Transverse colon (tissue), 4 donors: ENCODE measurements around the gene MYT1L.

DNA sequence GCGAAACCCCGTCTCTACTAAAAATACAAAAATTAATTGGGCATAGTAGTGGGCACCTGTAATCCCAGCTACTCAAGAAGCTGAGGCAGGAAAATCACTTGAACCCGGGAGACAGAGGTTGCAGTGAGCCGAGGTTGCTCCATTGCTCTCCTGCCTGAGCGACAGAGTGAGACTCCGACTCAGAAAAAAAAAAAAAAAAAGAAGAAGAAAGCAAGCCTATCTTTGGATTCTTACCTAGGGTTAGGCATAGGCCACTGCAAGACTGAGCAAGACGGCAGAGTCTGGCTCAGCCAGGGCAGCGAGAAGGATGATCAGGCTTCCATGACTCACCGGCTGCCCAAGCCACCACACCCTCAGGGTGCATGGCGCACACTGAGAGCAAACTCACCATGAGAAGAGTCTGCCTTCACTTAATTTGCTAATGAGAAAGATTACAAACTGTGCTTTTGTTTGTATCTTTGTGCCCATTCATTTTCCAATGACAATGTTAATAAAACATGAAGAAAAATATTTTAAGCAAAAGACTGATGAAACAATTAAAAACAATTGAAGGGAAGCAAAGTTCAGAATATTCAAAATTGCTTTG lies 8.2 kb downstream of the FAM110C start:
- PRO-cap = no peak
- RAMPAGE, long total RNA, 4 experiments = no peak in any of the 4 experiments

- PRO-cap = no peak
- RAMPAGE, long total RNA, 4 experiments = start-site peak on the minus strand in 2 of 4 experiments, at chr2:45454-45882 at its widest, 18 to 20 reads per replicate
Observed at GRCh38 chr2:45157-46164, 844 bp downstream of the FAM110C start.

GRCh38 chr2:46165-46390 lies 227 bp downstream of the FAM110C start:
- PRO-cap = no peak
- RAMPAGE, long total RNA, 4 experiments = no peak in any of the 4 experiments

DNA sequence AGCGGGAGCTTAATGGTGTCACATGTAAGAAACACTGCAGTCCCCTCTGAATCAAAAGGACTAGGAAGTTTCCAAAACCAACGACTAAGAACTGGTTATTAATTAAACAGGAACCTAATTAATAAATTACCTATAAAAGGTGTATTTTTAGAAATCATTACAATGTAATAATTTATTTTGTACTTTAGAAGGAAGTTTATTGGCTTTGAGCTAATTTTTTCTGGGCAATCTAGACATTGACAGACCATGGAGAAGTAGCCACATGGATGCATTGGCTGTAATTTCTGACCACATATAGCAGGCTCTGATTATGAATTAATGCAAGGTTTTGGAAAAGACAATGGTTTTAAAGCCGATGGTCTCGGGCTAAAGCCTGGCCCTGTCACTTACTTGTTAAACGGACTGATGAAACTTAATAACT lies 23.9 kb upstream of the FAM110C start:
- PRO-cap = no peak
- RAMPAGE, long total RNA, 4 experiments = no peak in any of the 4 experiments

DNA sequence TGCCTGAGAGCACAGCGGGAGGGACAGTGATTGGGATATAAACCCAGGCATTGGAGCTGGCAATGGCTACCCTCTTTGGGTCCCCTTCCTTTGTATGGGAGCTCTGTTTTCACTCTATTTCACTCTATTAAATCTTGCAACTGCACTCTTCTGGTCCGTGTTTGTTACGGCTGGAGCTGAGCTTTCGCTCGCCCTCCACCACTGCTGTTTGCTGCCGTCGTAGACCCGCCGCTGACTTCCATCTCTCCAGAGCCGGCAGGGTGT lies 84.9 kb downstream of the TMEM18 start:
- PRO-cap = no peak
- RAMPAGE, long total RNA, 4 experiments = no peak in any of the 4 experiments

- PRO-cap = no peak
- RAMPAGE, long total RNA, 4 experiments = start-site peak on the minus strand in 1 of 4 experiments, at chr2:674478-675359 at its widest, 30 reads per replicate
Observed at GRCh38 chr2:674571-675609, 2.3 kb downstream of the TMEM18 start.

- PRO-cap = no peak
- RAMPAGE, long total RNA, 4 experiments = no peak in any of the 4 experiments
Observed at GRCh38 chr2:690813-691400, 13.7 kb upstream of the TMEM18 start.

- PRO-cap = no peak
- RAMPAGE, long total RNA, 4 experiments = no peak in any of the 4 experiments
Observed at GRCh38 chr2:893190-893737, 57.4 kb upstream of the SNTG2 start.

- PRO-cap = no peak
- RAMPAGE, long total RNA, 4 experiments = no peak in any of the 4 experiments
Observed at GRCh38 chr2:909484-910574, 40.8 kb upstream of the SNTG2 start.

GRCh38 chr2:1153688-1154303 lies 203.1 kb downstream of the SNTG2 start:
- PRO-cap = no peak
- RAMPAGE, long total RNA, 4 experiments = no peak in any of the 4 experiments

DNA sequence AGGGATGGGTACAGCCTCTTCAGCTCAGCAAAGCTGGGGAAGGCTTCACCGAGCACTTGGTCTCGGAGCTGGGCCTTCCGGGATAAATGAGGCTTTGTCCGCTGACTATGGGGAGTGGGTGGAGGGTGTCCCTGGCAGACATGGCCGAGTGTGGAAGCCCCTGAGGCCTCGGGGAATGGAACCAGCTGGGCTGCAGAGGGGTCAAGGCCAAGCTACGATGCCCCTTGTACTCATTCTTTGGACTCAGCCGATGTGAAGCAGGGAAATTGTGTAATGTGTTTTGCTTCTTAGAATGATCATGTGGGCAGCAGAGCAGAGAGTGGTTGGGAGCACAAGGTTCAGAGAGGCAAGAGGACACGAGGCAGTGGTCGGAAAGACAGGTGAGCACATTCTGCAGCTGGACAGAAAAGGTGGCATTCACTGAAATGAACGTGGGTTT lies 142.7 kb downstream of the PXDN start:
- PRO-cap = no peak
- RAMPAGE, long total RNA, 4 experiments = no peak in any of the 4 experiments

DNA sequence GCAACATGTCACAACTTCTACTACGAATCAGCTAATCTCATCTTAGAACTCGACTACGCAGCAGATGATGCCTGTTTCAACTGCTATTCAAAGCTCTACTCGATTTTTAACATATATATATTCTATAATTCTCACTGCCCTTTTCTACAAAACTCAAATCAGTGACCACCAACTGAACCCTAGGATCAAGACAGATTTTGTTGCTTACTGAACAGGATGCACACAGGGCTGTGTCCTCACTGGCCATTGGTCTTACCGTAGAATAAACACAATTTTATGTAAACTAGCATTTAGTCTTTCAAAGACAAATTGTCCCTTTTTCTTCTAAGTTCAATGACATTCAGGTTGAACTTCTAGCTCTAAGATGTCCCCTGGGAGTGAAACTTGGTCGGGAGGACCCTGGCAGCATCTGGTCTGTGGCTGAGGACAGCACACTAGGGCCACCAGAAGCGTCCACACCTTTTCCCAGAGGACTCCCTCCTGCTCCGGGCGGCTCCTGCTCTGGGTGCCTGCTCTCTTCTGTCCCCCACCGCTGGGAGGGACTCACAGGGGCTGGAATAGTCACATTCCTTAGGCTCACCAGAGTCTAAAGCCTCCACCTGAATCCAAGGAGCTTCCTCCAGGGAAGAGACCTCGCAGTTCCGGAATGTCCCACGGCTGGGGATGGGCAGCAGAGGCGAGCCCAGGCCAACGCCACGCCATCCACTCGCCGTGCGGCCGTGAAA lies 98.8 kb downstream of the PXDN start:
- PRO-cap = no peak
- RAMPAGE, long total RNA, 4 experiments = no peak in any of the 4 experiments

DNA sequence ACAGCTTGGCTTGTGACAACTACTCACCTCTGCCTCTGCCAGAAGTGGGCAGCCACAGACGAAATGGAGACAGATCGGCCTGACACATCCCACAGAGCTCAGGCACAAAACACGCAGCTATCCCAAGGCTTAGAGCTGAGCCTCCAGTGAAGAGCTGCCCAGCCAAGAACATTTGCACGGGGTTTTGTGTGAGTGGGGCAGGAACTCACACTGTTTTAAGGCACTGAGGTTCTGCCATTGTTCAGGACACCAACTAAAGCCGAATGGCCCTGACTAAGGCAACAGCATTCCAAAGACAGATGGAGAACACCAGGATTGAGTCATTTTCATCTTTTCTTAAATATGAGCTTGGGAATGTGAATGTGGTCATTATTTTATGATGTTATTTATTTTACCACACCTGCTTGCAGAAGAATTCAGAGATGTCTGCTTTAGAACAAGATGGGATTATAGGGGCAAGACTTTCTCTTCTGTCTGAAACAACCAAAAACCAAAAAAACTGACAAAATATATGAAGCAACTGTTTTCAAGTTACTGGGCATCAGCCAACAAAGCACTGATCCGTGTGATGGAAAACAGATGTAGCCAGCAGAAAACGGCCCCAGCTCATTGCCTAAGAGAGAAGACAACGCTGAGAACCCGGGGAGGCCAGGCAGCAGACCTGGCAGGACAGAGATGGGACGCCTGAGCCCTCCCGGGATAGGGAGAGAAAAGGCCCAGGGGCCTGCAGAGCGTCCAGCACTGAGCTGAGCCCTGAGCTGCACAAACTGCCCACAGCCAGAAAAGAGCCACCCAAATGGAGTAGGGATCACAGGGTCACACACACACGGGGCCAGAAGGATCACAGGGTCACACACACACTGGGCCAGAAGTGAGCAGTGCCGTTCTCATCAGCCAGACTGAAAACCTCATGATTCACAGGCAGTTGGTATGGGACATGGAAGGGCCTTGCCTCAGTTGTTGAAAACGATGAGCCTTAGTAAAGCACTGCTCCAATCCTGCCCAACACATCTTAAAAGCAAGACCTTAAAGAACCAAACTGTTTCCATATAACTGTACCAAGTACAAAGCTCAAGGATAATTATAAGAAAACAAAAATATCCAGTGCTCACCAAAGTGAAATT lies 12.4 kb downstream of the PXDN start:
- PRO-cap = no peak
- RAMPAGE, long total RNA, 4 experiments = no peak in any of the 4 experiments

DNA sequence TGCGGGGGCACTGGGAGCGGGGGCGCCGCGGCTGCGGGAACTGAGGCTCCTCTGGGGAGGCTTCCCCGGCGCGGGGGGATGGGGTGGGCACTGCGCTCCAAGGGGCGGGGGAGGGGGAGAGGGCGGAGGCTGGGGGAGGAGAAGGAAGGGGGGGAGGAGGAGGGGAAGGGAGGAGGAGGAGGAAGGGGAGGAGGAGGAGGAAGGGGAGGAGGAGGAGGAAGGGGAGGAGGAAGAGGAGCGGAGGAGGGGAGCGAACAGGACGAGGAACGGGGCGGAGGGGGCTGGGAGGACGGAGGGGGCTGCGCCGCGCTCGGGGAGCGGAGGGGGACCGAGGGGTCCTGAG lies 845 bp downstream of the PXDN start:
- PRO-cap = no peak
- RAMPAGE, long total RNA, 4 experiments = no peak in any of the 4 experiments

DNA sequence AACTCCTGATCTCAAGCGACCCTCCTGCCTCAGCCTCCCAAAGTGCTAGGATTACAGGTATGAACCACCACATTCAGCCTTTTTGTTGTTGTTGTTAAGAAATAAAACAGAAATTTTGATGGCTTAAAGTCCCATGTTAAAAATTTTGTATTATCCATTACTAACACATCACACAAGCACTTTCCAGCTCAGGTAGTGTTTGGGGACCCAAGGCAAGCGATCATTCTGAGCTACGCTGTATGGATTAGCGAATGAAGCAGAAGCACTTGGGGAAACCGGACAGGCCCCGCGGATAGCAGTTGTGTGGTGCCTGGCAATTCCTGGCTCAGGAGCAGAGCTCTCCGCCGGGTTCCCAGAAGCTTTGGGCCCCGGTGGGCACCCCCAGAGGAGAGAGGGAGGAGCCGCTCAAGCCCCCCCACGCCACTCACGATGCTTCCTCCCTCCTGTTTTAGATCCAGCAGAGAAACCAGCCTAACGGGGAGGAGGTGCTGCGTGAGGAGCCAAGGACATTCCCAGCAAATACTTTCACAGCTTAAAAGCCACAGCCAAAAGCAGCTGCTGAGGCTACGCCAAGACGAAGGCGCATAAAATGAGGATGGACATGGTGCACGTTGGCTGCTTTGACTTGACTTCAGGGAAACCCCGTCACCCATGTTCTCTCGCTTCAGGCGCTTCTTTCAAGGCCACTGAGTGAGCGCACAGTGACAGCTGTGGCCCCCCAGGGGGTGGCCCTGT lies 71.9 kb upstream of the PXDN start:
- PRO-cap = no peak
- RAMPAGE, long total RNA, 4 experiments = no peak in any of the 4 experiments

- PRO-cap = no peak
- RAMPAGE, long total RNA, 4 experiments = no peak in any of the 4 experiments
Observed at GRCh38 chr2:2057080-2057421, 274.0 kb downstream of the MYT1L start.

DNA sequence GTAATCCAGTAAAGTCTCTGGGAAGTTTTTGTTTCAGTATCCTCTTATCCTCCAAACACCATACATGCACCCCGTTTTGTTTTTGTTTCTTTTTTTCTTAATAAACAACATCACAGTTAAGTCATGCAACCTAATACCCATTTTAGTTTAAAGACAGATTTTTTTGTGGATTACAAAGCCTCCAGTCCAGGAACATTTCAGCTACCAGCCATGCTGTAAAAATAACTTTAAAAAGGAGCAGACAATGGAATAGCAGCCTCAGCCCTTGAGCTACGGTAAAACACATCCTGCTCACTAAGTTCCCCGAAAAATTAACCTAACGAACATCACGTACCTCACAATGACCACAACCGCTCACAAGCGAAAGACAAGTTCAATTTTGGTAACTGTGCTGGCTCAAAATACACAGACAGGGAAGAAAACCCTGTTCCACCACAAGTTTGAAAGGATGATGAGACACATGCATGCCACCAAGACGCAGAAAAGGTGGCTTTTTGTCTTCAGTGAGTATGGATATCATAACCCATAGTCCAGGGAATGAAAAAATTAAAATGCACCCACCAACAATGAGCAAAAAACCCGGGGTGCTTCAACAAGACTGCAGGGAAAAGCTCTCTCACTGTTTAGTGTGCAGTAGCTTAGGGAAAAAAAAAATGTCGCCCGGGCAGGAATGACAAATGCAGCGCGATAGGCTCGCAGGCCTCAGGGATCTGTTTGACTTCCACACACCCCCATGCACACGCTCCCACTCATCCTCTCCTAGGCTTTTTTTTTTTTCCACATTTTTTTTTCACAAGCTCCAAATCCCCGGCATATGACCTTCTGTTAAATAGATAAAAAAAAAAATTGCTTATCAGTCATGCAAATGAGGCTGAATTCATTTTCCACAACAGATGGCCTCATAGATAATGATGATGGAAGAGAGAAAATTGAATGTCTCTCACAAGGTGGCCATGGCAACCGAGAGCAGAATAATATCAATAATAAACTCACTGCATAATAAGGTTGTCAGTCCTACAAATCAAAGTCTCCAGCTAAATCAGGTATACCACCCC lies at the start of gene MYT1L:
TSS of gene MYT1L (minus strand) at position 643 of the 1,055 bp plus-strand sequence.
- PRO-cap = no peak
- RAMPAGE, long total RNA, 4 experiments = no peak in any of the 4 experiments

- PRO-cap = no peak
- RAMPAGE, long total RNA, 4 experiments = no peak in any of the 4 experiments
Observed at GRCh38 chr2:2332985-2333509, 2.0 kb upstream of the MYT1L start.

- PRO-cap = unidirectional peak, plus-strand start at chr2:3127783
- RAMPAGE, long total RNA, 4 experiments = no peak in any of the 4 experiments
Observed at GRCh38 chr2:3127208-3128294, 250.1 kb downstream of the EIPR1 start.

- PRO-cap = no peak
- RAMPAGE, long total RNA, 4 experiments = no peak in any of the 4 experiments
Observed at GRCh38 chr2:3300441-3301018, 77.1 kb downstream of the EIPR1 start.